GM06990 (cell line): ENCODE results near the genes DYNLT4, IPP and P3R3URF.

DNA sequence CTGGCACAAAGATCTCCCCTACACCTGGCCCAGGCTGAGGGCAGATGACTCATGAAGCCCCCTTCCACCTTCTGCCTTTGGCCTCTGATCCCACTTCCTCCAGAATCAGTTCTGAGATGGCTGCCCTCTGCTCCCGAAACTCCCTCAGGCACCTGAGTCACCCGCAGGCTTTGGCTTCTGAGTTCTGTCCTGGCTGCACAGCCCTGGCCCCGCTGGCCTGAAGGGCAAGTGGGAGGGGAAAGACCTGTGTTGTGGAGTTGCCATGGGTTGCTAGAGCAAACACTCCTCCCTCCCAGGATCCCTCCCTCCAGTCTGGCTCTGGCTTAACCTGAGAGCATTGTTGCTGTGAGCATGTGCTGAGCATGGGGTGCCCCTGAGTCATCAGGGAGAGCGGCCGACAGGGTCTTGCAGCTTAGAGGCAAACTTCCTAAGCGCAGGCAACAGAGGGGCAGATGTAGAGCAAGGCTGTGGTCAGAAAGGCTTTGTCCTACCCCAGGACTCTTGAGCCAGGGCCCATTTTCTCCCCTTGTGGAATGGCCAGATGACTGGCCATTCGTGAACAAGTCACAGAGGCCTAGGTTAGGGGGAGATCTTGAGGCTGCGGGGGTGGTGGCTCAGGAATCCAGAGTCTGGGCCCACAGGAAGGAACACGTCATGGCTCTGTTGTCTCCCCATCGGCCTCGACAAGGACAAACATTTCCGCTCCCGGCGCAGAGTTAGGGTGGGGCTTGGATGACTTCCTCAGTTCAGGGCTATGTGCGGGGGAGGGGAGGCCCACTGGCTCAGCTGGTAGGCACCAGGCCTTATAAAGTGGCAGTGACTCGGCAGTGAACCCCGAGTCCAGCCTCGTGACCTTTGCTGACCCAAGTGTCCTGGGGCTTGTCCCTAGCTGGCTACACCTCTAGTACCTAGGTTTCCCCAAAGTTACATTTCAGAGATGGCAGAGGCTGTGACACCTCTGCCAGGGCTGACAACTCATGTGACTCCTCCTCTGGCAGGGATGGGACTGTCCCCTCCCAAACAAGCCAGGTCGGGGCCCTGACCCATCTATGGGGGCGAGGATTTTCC lies at the start of gene DYNLT4:
TSS of gene DYNLT4 (minus strand) at position 179 of the 1,068 bp plus-strand sequence.
- RRBS: no CpG with 5 or more reads among the region's 20 CpGs

DNA sequence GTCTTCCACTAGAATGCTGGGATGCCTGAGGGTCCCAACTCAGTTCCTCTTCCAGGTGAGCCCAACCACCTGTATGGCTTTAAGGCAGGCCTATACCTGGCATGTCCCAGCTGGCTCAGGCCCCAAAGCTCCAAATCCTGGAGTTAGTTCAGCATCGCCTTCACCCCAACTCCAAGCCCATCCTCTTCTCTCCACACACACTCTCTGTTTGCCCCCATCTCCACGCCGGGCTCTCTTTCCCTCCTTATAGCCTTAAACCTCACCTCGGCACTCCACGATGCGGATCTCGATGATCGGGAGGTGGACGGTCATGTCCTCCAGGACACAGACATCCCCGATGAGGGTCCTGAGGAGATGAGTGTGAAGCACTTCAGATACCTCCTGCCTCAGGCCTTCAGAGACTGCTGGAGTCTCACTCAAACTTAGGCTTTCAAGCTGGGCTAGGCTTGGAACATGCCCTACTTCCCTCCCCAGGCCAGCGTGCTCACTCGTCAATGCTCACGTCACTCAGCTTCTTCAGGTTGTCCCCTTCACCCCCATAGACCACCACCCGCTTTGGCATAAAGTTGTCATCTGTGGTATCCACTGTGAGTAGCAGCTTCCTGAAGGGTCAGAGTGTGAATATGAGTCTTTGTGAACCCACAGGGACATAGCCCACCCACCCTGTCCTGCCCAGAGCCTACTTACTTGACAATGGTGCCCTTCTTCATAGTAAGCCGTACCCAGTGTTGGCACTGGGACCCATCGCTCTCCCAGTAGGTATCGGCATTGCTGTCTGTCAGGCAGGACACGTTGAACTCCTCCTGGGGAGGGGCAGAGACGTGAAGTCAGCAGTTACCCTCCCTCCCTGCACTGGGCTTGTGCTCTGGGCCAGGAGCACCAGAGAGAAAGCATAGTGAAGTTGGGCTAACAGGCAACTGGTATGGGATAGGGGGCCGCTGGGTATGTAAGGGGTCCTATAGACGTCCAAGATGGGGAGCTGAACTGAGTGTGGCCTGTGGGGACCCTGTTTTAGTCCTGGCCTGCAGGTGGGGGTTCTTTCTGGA lies 1.9 kb downstream of the HECTD3 start:
- RRBS: no CpG with 5 or more reads among the region's 21 CpGs

- RRBS: 53% methylated on average over 5 of the region's 23 CpGs
Observed at GRCh38 chr1:45327691-45328941, 1.4 kb downstream of the HPDL start.

DNA sequence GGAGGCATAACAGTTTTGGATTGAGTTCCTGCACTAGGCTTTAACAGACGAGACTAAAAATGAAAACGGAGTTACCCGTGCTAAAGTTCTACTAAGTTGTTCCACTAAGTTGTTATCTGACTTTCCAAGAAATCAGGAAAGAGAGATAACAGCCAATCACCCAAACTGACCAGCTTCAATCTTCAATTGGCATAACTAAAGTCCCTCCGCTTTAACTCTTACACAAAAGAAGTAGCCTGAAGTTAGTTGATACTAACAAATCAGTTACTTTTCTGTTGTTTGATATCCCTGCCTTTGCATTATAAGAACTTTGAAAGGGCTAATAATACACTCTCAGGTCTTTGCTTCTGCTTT lies 61.4 kb downstream of the TESK2 start:
- RRBS: no CpG with 5 or more reads among the region's 4 CpGs

- RRBS: no CpG with 5 or more reads among the region's 8 CpGs
Observed at GRCh38 chr1:45499292-45499754, 550 bp downstream of the CCDC163 start.

- RRBS: 92% methylated on average over 3 of the region's 20 CpGs
Observed at GRCh38 chr1:45507872-45509202, 8.2 kb downstream of the MMACHC start.

DNA sequence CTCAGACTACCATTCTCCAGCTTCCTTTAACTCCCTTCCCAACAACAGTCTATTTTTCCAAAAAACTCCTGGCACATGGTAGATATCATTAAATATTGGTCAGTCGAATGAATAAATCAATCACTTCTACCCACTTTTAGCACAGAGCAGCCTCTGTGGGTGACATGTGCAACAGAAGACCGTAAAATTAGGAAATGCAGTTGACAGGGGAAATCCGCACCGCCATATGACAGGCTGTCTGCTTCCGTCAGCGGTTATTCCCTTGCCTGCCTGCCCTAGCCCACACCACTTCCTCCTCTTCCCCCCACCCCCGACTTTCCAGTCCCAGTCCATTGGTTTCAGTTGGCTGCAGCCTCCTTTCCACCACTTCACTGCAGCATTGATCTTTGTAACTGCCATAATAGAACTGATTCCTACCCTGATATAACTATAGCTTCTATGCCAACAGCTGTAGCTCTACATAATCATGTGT lies 6.8 kb upstream of the AKR1A1 start:
- RRBS: no CpG with 5 or more reads among the region's 7 CpGs

GRCh38 chr1:45552002-45552850 lies 1.6 kb downstream of the AKR1A1 start:
- RRBS: no CpG with 5 or more reads among the region's 3 CpGs

- RRBS: 96% methylated on average over 9 of the region's 31 CpGs
Observed at GRCh38 chr1:45622532-45622924, 1.3 kb downstream of the CCDC17 start.

- RRBS: no CpG with 5 or more reads among the region's 5 CpGs
Observed at GRCh38 chr1:45651726-45652161, 27.9 kb upstream of the CCDC17 start.

- RRBS: no CpG with 5 or more reads among the region's 3 CpGs
Observed at GRCh38 chr1:45658039-45658539, 28.2 kb downstream of the GPBP1L1 start.

GRCh38 chr1:45750008-45751157 lies at the start of gene IPP:
TSS of gene IPP (minus strand) at chr1:45750653.
- RRBS: 4% methylated on average over 26 of the region's 69 CpGs

DNA sequence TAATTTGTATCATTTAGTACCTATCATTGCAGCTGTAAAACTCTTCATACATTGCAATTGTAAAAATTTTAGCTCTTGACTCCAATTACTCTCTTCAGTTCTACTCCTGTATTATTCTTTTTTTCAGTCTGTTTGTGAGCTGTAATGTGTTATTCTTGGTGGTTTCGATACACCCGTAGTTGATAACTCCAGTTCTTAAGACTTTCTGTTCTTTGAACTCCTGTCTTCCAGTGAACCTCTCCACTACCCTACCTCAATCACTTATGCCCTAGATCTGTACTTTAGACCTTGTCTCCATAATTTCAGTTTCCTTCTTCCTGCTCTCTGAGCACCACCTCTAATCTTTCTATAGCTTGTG lies 159.4 kb downstream of the PIK3R3 start:
- RRBS: no CpG with 5 or more reads among the region's 2 CpGs

DNA sequence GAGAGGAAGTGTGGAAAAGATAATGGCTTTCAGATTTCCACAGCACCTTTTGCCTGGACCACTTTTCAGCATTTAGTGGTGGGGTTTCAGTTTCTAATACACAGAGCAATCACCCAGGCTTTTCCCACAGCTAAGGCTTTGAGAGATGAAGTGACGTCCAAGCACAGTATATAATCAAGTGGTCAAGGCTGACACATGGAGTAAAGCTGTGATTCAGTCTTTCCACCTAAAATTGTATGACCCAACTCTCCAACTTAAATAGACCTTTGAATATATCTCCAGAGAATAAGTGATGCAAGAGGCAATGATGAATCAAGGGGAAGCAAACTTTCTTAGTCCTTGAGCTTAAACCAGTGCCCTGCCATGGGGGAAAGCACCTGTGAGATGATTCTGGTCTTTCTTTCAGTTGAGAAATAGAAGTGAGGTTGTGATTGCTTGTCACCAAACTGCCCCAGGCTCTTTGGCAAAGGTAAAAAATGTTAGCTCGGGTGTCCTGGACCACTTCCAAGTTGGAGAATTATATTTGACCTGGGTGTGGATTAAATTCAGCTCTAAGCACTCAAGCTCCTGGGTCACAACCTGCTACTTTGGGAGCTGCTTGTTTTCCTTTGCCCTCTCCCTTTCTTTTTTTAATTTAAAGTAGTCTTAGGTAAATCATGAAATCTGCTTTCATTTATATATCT lies 2.4 kb upstream of the PIK3R3 start:
- RRBS: no CpG with 5 or more reads among the region's 2 CpGs

DNA sequence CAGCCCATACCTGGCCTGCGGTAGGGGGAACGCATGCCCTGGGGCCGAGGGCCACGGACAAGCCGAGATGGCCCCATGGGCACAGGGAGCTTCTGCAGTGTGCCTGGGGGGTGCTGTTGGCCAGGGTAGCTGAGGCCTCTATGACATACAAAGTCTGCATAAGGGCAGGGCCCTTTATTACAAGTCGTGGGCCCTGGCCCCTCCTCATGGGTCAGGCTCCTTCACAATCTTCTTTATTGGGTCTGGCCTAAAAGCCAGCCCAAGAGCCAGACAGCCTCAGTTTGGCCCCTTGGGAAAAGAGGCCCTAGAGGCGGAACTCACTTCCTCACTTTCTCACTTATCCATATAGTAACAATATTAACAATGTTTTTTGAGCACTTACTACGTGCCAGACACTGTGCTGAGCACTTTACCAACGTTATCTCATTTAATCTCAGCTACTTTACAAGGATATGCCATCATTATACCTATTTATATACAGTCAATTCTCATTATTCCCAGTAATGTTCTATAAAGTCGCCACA lies at the start of gene P3R3URF:
TSS of gene P3R3URF (minus strand) at position 94 of the 524 bp plus-strand sequence.
- RRBS: no CpG with 5 or more reads among the region's 10 CpGs

- RRBS: no CpG with 5 or more reads among the region's 9 CpGs
Observed at GRCh38 chr1:46180203-46180825, 4.0 kb upstream of the P3R3URF start.

GRCh38 chr1:46184631-46185587 lies 8.6 kb upstream of the P3R3URF start:
- RRBS: no CpG with 5 or more reads among the region's 9 CpGs

GRCh38 chr1:46194001-46194735 lies 4.1 kb downstream of the POMGNT1 start:
- RRBS: no CpG with 5 or more reads among the region's 10 CpGs

DNA sequence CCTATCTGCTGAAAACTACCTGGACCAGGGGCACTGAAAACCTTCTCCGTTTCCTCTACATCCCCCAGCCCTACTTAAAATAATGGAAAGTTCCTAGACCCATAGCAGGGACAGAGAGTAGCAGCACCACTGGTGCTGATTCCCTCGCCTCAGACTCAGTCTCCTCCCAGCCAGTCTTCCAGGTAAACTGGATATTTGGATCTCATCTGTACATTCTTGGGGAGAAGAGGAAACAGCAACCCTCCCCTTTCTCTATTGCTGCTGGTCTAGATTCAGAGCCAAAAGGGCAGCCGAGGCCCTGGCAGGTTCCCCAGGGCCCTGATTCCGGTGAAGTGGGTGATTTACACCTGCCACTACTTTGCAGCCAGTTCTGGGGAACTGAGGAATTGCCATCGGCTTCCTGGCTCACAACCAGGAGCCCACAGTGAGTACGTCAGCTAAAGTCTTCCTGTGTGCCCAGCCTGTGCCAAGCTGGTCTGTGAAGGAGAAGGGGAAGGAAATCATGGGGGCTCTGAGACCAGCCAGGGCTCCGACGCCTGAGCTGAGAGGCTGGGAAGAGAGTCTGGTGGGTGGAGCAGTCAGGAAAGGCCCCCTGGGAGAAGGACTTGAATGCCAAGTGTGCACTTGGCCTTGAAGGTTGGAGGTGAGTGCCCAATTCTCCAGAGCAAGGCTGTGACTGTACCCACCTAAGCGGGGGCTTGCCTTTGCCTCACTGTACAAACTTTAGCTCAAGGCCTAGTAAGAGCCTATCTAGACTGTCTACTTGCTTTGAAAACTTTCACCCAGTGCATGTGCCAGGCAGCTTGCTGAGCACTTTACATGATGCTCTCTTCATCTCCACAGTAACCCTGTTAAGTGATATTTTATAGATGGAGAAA lies 1.2 kb downstream of the LURAP1 start:
- RRBS: no CpG with 5 or more reads among the region's 9 CpGs

DNA sequence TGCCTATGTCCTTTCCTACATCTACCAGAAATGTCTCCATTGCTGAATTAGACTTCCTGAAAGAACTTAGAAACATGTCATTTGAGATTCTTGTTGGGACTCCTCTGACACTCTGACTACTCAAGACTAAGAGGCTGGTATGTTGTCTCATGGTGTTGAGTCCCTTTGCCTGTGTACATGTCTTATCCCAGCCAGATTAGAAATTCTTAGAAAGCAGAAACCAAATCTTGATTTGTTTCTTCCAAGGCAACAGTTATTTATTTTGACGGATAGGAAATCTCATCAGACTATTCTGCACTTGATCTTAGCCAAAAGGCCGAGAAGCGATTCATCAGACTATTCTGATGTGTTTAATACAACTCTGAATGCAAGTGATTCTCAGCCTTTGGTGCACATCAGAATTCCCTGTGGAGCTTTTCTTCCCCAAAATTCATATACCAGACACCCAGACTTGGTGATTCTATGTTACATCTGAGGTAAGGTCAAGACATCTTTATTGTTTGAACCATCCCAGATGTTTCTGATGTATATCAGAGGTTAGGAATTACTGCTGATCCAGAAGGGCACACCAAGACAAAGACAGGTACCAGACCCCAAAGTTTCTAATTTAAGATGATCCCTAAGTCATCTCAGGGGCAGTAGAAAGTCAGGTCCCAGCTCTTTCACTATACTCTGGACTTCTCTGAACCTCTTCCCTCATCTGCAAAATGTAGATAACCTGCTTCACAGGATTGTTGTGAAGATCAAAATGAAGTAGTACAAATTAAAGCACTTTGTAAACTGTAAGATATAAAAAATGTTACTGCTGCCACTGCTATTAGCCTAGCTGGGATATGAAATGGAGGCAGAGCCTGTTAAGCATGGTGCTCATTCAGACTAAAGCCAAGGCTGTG lies 15.5 kb downstream of the LRRC41 start:
- RRBS: no CpG with 5 or more reads among the region's 3 CpGs